Placental pericyte (primary cell): ENCODE results near the gene LPAR5.

GRCh38 chr12:6294786-6295580 lies 15.5 kb upstream of the PLEKHG6 start:
- CAGE, long polyA plus RNA: no peak

- CAGE, long polyA plus RNA: no peak
Observed at GRCh38 chr12:6303036-6303366, 7.5 kb upstream of the PLEKHG6 start.

DNA sequence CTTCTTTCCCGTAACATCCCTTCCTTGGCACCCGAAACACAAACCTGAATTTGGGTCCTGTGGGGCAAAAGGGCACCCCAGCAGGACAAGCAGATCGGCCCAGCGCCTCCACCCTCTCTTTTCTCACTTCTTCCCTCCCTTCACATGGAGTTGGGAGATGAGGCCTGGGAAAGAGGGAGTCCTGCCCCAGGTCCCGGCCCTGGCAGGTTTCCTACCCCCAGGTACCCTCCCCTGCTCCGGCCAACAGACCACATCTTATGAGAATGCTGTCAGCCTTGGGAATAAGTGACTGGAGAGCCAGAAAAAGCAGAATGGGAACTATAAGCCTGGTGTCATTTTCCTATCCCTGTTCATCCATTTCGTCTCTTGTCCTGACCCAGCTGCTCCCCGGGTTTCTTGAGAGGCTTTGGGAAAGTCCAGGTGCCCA lies 13.9 kb downstream of the PLEKHG6 start:
- CAGE, long polyA plus RNA: no peak

- CAGE, long polyA plus RNA: no peak
Observed at GRCh38 chr12:6337589-6337888, 4.3 kb downstream of the TNFRSF1A start.

DNA sequence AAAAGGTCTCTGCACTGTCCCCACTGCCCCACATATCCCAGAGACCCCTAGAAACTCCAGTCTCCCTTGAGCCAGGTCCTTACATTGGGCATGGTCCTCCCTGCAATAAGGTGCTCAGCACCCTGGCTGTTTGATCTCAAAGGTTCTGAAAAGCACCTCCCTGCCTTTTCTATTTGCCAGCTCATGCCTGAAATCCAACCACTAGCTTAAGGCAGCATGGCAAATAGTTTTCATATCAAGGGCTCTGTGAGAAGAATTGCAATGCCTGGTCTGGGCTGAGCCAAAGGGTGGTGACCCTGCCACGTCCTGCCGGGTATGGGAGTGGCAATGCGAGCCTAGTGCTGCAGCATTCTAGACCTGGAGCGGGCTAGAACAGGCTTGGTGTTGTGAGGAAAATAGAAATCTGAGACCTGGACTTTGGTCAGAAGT lies 2.2 kb upstream of the SCNN1A start:
- CAGE, long polyA plus RNA: no peak

GRCh38 chr12:6390095-6390506 lies 6.1 kb downstream of the LTBR start:
- CAGE, long polyA plus RNA: no peak

GRCh38 chr12:6416540-6416972 lies 28.2 kb upstream of the CD27 start:
- CAGE, long polyA plus RNA: no peak

- CAGE, long polyA plus RNA: no peak
Observed at GRCh38 chr12:6458441-6459192, 6.8 kb downstream of the TAPBPL start.

- CAGE, long polyA plus RNA: no peak
Observed at GRCh38 chr12:6470106-6470516, 366 bp downstream of the VAMP1 start.

- CAGE, long polyA plus RNA: no peak
Observed at GRCh38 chr12:6533194-6533663, 1.1 kb upstream of the GAPDH start.

- CAGE, long polyA plus RNA: no peak
Observed at GRCh38 chr12:6535953-6536277, 1.6 kb downstream of the GAPDH start.

DNA sequence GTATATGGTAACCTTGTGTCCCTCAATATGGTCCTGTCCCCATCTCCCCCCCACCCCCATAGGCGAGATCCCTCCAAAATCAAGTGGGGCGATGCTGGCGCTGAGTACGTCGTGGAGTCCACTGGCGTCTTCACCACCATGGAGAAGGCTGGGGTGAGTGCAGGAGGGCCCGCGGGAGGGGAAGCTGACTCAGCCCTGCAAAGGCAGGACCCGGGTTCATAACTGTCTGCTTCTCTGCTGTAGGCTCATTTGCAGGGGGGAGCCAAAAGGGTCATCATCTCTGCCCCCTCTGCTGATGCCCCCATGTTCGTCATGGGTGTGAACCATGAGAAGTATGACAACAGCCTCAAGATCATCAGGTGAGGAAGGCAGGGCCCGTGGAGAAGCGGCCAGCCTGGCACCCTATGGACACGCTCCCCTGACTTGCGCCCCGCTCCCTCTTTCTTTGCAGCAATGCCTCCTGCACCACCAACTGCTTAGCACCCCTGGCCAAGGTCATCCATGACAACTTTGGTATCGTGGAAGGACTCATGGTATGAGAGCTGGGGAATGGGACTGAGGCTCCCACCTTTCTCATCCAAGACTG lies 2.6 kb downstream of the GAPDH start:
- CAGE, long polyA plus RNA: no peak

DNA sequence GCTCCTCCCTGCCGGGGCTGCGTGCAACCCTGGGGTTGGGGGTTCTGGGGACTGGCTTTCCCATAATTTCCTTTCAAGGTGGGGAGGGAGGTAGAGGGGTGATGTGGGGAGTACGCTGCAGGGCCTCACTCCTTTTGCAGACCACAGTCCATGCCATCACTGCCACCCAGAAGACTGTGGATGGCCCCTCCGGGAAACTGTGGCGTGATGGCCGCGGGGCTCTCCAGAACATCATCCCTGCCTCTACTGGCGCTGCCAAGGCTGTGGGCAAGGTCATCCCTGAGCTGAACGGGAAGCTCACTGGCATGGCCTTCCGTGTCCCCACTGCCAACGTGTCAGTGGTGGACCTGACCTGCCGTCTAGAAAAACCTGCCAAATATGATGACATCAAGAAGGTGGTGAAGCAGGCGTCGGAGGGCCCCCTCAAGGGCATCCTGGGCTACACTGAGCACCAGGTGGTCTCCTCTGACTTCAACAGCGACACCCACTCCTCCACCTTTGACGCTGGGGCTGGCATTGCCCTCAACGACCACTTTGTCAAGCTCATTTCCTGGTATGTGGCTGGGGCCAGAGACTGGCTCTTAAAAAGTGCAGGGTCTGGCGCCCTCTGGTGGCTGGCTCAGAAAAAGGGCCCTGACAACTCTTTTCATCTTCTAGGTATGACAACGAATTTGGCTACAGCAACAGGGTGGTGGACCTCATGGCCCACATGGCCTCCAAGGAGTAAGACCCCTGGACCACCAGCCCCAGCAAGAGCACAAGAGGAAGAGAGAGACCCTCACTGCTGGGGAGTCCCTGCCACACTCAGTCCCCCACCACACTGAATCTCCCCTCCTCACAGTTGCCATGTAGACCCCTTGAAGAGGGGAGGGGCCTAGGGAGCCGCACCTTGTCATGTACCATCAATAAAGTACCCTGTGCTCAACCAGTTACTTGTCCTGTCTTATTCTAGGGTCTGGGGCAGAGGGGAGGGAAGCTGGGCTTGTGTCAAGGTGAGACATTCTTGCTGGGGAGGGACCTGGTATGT lies 3.4 kb downstream of the GAPDH start:
- CAGE, long polyA plus RNA: no peak

- CAGE, long polyA plus RNA: no peak
Observed at GRCh38 chr12:6551432-6552615, 4.0 kb downstream of the IFFO1 start.

GRCh38 chr12:6574265-6574947 lies 6.3 kb upstream of the NOP2 start:
- CAGE, long polyA plus RNA: no peak

DNA sequence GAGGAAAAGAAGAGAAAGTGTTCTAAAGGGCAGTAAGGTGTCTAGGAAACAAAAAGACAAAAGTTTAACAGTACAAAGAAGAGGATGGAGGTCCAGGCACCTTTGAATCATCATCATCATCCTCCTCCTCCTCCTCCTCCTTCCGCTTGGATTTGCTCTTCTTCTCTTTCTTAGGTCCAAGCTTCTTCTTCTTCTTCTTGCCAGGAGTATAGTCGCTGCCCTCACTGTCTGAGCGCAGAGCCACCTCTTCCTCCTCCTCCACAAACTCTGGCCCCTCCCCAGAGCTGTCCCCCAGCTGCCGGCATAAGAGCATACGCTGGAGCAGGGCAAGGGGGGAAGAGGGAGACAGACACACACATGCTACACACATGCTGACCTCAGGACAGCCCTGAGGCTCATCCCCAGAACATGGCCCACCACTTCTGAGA lies 5.3 kb downstream of the CHD4 start:
- CAGE, long polyA plus RNA: no peak

- CAGE, long polyA plus RNA: no peak
Observed at GRCh38 chr12:6605185-6605616, 2.0 kb downstream of the CHD4 start.

DNA sequence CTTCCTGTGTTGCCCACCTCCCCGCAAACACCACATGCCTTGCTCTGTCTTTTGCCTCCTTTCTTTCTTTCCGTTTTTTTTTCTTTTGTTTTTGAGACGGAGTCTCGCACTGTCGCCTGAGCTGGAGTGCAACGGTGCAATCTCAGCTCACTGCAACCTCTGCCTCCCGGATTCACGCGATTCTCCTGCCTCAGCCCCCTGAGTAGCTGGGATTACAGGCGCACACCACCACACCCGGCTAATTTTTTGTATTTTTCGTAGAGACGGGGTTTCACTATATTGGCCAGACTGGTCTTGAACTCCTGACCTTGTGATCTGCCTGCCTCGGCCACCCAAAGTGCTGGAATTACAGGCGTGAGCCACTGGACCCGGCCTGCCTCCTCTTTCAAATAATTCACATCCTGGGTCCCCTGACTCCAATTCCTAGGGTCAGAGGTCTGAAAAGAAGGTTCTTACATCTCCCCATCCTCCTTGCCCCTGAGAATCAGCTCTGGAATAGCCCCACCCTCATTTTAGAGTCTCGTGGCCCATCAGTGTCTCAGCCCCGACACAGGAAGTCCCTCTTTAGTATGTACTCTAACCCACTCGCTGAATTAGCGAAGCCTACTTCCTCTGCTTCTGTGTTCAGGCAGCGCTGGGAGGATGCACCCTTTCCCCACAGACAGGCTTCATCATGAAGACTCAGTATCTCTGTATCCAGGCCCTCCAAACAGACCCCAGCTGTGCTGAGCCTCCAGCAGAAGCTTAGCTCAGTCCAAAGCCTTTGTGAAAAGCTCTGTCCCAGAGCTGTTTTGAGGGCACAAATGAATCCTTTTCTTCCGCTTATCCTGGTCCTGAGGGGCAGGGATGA lies 3.6 kb downstream of the LPAR5 start:
- CAGE, long polyA plus RNA: no peak

DNA sequence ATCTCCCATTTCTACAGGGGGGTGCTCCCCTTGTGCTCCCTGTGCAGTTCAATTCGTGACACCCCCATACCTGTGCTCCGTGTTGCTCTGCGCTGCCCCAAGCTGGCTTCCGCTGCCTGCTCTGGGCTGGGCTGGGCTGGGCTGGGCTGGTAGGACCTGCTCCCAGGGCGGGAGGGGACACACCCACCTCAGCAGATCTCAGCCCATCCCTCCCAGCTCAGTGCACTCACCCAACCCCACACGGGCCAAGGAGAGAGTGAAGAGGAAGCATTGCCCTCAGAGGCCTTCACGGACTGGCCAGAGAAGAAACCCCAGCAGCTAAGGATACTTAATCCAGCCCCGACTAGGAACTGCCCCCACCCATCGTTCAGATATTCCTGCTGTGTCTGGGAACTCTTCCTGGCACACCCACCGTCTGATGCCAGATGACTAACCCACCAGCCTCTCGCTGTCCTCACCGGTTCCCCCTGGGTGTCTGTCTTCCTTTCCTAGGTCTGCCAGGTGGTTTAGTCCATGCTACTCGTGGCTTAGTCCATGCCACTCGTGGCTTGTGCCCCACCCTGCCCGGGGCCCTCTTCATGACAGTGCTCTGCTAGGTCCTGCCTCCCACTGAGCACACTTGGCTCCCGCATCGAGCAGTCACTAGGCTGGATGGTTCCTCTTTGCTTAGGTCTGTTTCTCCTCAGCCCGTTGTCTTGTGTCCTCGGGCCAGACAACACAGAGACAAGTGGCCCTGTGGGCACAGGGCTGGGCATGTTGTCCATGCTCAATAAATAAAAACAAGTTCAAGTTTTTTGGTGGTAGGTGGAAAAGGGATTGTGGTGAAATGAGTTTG lies at the start of gene LPAR5:
Gene LPAR5, minus strand, starts transcription at position 123 of the 835 bp plus-strand sequence.
- CAGE, long polyA plus RNA: no peak

- CAGE, long polyA plus RNA: no peak
Observed at GRCh38 chr12:6745422-6746164, 7.3 kb downstream of the MLF2 start.